ENCODE data around the genes SPTAN1 and IER5L.

DNA sequence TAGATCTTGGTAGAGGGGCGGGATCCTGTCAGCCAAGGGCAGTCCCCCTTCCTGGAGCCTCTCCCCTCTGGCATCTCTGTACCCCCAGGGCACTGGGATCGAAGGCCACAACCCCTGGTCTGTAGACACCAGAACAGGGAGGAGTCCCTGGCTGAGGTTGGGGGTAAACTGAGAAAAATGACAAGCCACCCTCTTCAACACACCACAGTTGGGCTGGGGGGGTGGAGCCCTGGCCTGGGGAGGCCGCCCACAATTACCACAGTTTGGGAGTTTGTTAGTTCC lies 887 bp downstream of the CERCAM start:
- PRO-cap, result no peak

GRCh38 chr9:128552484-128553511 lies at the start of gene SPTAN1:
TSS of gene SPTAN1 (plus strand) at chr9:128552587.
- PRO-cap, result bidirectional peak, plus-strand start at chr9:128552590, minus-strand start at chr9:128552382; unidirectional peak, plus-strand start at chr9:128552836

- PRO-cap, result no peak
Observed at GRCh38 chr9:128554050-128555023, 1.9 kb downstream of the SPTAN1 start.

- PRO-cap, result no peak
Observed at GRCh38 chr9:128555210-128555708, 2.9 kb downstream of the SPTAN1 start.

- PRO-cap, result bidirectional peak, plus-strand start at chr9:128635540, minus-strand start at chr9:128635441; bidirectional peak, plus-strand start at chr9:128635858, minus-strand start at chr9:128635756; bidirectional peak, plus-strand start at chr9:128636239, minus-strand start at chr9:128636063
Observed at GRCh38 chr9:128635395-128636677, 20.8 kb downstream of the DYNC2I2 start.

DNA sequence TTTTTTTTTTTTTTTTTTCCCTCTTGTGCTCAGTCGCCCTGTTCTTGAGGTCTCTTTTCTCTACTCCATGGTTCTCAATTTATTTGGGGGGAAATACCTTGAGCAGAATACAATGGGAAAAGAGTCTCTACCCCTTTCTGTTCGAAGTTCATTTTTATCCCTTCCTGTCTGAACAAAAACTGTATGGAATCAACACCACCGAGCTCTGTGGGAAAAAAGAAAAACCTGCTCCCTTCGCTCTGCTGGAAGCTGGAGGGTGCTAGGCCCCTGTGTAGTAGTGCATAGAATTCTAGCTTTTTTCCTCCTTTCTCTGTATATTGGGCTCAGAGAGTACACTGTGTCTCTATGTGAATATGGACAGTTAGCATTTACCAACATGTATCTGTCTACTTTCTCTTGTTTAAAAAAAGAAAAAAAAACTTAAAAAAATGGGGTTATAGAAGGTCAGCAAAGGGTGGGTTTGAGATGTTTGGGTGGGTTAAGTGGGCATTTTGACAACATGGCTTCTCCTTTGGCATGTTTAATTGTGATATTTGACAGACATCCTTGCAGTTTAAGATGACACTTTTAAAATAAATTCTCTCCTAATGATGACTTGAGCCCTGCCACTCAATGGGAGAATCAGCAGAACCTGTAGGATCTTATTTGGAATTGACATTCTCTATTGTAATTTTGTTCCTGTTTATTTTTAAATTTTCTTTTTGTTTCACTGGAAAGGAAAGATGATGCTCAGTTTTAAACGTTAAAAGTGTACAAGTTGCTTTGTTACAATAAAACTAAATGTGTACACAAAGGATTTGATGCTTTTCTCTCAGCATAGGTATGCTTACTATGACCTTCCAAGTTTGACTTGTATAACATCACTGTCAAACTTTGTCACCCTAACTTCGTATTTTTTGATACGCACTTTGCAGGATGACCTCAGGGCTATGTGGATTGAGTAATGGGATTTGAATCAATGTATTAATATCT lies 6.0 kb downstream of the SET start:
- PRO-cap, result no peak

DNA sequence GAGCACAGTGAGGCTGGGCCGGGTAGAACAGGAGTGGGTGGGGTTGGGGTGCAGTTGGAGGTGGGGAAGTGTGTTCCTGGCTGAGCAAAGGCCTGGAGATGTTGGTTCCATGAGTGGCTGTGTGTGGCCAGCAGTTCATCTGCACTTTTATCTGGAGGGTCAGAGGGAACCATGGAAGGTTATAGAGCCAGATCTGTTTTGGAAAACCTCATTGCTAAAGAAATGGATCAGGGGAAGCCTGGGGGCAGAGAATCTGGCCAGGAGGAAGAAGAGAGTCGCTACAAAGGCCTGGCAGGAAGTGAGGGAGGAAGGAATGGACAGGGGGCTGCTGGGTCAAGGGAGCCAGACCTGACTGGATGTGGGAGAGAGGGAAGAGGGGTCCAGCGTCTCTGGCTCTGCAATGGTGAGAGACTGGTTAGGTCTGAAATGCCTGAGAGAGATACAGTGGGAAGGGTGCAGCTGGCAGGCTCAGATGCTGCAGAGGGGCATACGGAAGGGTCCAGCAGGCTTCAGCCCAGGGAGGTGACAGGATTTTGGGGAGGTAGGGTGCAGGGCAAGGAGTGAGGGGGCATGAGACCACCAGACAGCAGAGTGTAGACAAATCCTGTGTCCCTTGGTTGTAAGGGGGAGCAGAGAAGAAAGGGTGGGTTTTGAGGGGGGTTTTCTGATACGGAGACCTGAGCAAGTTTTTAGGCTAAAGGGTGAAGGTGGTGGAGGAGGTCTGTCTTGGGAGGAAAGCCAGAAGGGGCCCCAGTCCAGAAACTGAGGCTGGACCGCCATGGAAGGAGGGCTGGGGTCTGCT lies 1.1 kb downstream of the ZDHHC12 start:
- PRO-cap, result no peak

DNA sequence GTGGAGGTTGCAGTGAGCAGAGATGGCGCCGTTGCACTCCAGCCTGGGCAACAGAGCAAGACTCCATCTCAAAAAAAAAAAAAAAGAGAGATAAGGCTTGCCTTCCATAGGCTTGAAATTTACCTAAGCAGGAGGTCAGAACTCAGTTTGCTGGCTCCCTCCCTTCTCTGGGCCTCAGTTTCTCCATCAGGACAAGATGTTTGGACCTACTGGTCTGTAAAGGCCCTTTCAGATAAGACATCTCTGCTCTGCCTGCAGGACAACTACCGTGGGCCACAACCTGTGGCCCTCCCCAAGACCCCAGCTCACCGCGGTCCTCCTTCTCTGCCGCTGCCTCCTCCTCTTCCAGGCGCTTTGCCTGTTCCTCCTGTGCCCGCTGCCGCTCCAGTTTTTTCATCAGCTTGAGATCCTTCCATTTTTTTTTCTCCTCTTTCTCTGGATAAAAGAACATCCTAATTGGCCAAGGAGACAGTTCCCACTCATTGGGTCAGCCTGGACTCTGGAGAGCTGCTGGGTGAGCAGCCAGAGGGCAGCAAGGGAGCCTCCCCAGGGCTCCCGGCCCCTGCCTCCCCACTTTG lies 1.1 kb downstream of the SPOUT1 start:
- PRO-cap, result no peak

DNA sequence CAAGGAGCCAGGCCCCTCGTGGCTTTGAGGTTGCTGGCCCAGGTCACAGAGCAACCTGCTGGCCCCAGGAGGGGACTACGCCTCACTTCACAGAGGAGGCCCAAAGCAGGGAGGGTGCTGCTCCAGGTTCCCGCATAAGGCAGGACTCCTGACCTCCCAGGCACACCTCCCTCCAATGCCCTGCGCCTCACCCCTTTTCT lies 18.1 kb downstream of the KYAT1 start:
- PRO-cap, result no peak

DNA sequence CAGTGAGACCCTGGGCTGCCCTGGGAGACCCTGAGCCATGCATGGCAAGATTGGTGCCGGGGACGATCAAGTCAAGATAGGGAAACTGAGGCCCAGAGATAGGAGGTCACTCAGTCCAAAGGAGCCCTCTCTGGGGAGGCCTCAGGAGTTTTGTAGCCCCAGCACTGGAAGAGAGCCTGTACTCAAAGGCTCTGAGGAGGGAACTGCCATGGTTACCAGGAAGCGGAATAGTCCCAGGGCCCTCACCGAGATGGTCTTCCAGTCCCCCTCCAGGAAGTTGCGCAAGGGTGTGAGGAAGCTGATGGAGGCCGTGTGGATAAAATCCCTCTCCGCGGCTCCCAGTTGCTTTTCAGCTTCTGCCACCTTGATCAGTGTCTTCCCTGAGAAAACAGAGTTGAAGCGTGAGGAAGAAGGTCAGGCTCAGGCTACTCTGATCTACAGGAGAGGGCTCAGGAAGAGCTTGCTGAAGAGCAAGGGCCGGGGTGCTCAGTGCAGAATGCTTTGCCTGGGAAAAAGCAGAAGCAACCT lies 13.5 kb downstream of the SH3GLB2 start:
- PRO-cap, result no peak

- PRO-cap, result unidirectional peak, minus-strand start at chr9:129038581
Observed at GRCh38 chr9:129038507-129038898, 2.1 kb downstream of the MIGA2 start.

GRCh38 chr9:129052544-129053071 lies 16.2 kb downstream of the MIGA2 start:
- PRO-cap, result bidirectional peak, plus-strand start at chr9:129052869, minus-strand start at chr9:129052651

- PRO-cap, result no peak
Observed at GRCh38 chr9:129077200-129077613, 3.7 kb upstream of the DOLPP1 start.

- PRO-cap, result no peak
Observed at GRCh38 chr9:129170249-129171015, 7.6 kb downstream of the IER5L start.

GRCh38 chr9:129175353-129175594 lies 2.8 kb downstream of the IER5L start:
- PRO-cap, result no peak

GRCh38 chr9:129177385-129178382 lies at the start of gene IER5L:
TSS of gene IER5L (minus strand) at chr9:129178261.
- PRO-cap, result bidirectional peak, plus-strand start at chr9:129178449, minus-strand start at chr9:129178257

DNA sequence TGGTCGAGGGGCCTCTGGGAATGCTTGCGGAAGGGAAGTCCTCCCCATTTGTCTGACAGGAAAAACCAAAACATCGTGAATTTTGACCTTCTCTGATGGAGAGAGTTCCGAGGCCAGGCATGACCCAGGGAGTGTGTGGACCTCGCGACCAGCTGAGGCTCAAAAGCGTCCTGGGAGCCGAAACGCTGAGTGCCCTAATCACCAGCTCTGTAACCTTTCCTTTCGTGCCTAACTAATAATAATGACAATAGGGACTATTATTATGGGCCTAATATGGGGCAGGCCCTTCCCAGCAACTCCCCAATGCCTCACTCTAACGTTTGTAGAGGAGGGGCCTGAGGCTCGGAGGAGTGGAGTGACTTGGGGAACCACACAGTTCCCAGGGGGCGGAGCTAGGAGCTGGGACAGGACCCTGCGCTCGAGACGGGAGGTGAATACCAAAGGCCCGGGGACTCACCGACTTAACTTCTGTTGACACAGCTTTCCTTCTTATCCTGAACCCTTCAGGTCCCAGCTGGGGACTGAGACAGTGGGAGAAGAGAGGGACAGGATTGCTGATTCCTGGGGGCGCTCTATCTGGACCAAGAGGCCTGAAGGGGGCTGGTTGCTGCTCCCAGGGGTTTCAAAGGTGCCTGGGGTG lies 927 bp upstream of the IER5L start:
- PRO-cap, result no peak

DNA sequence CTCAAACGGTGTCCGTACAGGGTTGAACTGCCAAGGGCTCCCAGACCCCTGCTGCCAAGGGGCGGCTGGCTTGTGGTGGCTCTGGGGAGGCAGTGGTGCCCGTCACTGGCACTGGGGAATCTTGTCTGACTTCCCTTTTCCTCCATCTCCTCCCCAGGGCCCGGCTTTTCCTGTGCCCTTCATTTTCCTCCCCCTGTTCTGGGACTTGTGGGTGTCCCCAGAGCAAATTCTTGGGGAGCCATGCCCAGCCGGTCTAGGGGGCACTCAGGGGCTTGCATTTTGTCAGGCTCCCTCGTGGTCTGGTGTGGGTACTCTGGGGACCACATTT lies 105.1 kb upstream of the IER5L start:
- PRO-cap, result no peak

- PRO-cap, result no peak
Observed at GRCh38 chr9:129335290-129336120, 157.4 kb upstream of the IER5L start.

GRCh38 chr9:129351707-129352681 lies 173.9 kb upstream of the IER5L start:
- PRO-cap, result no peak

Measured in ileum (tissue), 1 donor.